Measurements from ENCODE around the gene MTFR2.

DNA sequence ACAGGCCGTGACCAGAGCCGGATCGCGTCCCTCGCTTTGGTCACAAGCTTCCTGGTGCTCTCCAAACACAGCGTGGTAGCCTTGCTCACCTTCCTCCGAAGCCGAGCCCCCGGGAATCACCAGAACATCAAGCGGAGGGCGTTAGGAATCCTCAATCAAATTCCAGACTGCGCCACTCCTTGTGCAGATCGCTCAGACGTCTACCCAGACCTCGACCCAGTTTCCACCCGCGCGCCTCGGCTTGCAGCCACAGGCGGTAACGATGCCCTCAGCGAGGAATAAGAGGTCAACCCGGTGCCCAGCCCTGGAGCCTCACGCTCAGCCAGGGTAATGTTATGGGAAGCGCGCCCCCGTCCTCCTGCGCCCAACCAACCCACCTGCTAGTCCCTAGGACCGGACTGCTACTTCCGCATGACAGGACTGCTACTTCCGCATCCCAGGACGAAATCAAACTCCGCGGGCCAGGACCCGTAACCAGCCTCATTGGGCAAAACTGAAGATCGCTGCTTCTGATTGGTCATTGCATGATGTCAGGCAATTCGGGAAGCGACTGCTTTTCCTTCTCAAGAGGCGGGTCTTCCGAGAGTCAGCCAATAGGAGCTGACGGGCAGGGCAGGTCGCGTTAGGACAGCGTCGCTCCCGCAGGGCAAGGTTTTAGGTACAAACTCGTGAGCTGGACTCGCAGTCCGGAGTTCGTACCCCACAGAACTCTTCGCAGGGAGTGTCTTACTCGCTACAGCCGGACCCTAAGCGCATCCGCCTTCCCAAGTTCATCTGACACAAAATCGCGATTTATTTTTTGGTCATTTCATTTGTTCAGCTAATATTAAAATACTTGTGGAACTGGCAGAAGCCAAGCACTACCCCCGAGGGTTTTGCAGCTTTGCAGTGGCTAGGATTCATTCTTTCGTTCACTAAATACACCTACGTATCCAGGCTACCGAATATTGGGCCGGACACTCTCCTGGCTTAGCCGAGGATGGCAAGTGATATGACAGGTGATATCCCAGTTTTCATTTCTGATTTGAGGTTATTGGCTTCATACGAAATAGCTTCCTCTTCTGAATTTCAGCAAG is at the start of gene MTFR2:
Gene MTFR2 (minus strand): TSS at position 425 of the 1,076 bp plus-strand sequence.
- PRO-cap, result bidirectional peak, plus-strand start at position 630 of the sequence, minus-strand start at position 403 of the sequence

- PRO-cap, result no peak
These were observed 18.1 kb upstream of the MTFR2 start for GRCh38 chr6:136267935-136268786.

GRCh38 chr6:136362401-136363408 is 73.1 kb upstream of the BCLAF1 start:
- PRO-cap, result no peak

DNA sequence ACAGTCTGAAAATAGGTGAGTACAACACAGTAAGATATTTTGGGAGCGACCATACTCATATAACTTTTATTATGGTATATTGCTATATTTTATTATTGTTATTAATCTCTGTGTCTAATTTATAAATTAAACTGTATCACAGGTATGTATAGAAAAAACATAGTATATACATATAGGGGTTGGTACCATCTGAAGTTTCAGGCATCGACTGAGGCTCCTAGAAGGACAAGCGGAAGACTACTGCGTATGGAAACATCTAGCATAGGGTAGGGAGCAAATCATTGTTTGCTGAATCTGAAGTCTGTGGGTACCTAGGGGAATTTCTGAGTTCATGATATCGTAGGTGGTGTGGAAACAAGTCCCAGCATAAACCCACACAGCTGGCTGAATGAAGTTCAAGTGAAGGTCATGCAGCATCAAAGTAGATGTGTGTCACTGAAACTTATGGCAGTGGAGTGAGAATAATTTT is 39.5 kb downstream of the MAP7 start:
- PRO-cap, result no peak

- PRO-cap, result no peak
These were observed 49.4 kb upstream of the MAP7 start for GRCh38 chr6:136599542-136600052.

DNA sequence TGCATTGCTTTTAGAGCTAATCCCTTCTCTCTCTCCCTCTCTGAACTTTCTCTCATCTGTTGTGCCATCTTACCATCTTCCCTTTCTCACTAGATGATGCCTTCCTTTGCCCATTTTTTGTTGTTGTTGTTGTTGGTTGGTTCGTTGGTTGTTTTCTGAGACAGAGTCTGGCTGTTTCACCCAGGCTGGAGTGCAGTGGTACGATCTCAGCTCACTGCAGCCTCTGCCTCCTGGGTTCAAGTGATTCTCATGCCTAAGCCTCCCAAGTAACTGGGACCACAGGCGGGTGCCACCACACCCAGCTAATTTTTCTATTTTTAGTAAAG is 18.8 kb downstream of the MAP3K5 start:
- PRO-cap, result no peak

DNA sequence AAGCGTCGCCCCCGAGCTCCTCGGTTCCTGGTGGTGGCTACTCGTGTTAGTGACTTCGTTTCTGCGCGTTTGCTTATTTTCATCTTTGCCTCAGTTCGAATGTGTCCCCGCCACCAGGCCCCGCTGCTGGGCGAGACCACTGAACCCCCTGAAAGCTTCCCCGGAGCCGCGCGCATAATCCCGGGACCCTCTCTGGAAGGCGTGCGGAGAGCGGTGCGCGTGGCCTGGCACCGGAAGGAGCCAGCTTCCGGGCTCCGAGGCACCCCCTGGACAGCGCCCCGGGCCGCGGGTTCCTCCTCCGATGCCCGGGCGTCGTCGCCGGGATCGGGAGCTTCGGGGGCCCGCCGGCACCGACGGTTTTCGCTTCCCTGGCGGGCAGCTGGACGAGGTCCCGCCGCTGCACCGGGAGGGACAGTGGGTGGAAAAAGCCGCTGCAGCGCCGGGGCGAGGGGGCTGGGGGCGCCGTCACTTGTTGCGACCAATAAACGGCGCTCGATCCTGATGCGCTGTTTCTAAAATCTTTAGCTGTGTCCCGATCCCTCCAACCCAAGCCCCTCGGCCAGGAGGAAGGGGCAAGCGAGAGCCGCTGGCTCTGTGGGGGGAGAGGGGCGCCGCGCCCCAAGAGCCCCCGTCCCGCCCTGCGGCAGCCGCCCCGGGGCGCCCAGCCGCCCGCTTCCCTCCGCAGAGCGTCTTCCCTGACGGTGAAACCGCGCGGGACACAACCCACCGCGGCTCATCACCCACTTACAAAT is 543 bp upstream of the SLC35D3 start:
- PRO-cap, result no peak

DNA sequence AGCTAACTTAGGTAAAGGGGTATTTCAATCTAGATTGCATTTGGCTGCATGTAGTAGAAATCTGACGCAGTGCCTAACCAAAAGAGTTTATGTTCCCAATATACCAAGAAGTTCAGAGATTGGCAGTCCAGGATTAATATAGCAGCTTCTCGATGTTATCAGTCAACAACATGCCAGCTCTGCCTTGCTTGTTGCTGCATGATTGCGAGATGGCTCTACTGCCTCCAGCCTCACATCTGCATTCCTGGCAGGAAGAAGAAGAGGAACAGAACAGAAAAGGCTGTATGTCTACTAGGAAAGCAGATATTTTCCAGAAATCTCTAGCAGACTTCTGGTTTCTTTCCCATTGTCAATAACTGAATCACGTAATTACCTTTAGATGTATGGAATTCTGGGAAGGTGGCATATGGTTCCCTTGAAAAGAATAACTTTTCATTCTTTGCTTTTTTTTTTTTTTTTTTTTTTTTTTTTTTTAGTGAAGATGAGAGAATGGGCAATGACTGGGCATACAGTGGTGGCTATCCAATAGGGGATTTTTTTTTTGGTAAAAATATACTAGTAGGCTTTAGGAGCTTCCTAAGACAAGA is 60.9 kb downstream of the SLC35D3 start:
- PRO-cap, result no peak

- PRO-cap, result no peak
These were observed 678 bp downstream of the IL20RA start for GRCh38 chr6:137043746-137044828.

DNA sequence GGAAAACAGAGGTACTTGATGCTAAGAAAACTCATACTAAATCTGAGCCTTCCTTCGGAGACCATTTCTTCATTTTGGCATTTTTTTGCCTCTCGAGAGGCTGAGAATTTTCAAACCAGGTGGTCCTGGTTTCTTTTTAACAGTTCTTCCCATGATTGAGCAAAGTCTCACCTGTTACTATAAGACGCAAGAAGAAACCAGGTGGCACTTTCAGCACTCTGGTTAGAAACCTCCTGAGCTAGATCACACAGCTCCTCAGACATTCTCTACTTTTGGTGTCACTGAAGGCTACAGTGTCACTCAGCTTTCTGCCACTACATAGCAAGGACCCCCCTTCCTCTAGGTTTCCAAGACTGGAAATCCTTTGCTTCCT is 7.3 kb downstream of the IFNGR1 start:
- PRO-cap, result no peak

DNA sequence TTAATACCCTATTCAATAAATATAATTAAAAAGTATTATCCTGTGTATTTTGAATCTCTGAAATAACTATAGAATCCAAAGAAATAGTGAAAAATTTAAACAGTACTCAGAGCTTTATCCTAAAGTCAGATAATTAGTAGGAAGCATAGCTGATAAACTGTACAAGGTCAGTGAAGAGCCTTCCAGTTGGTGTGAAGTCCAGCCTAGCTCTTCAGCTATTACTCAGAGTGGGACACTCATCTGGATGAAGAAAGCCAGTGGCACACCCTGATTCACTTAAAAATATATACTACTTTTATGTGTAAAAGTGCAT is 3.1 kb downstream of the IFNGR1 start:
- PRO-cap, result no peak

GRCh38 chr6:137222109-137222975 is 3.2 kb upstream of the IFNGR1 start:
- PRO-cap, result no peak

- PRO-cap, result no peak
These were observed 14.9 kb upstream of the IFNGR1 start for GRCh38 chr6:137234062-137234460.

DNA sequence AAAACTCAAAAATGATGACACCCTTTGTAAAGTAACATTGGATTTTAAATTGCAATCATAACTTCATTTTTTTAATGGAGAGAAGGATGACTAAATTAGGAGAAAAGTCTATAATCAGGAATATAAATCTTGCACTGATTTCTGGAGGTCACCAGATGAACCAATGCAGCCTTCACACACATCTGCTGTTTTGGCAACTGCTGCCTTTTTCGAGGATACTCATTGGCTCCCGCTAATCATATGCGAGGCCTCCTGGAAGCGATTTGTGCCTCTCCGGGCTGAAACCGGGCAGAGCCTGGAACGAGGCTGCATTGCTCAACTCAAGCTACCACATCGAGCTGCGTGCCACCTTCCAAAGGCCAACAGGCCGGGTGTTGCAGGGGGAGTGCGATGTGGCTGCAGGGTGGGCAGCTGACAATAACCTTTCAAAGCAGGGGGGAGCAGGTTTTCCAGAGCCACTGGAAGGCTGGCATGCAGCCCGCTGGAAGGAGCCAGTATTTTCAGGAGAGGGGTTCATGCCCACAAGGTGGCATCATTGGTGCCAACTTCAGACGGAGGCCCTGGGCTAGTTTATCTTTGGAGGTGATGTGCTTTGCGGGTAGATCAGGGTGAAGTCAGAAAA is 122.5 kb upstream of the IFNGR1 start:
- PRO-cap, result no peak

- PRO-cap, result no peak
These were observed 134.7 kb upstream of the IFNGR1 start for GRCh38 chr6:137353749-137354490.

- PRO-cap, result bidirectional peak, plus-strand start at chr6:137749806, minus-strand start at chr6:137749711; bidirectional peak, plus-strand start at chr6:137750044, minus-strand start at chr6:137750026; bidirectional peak, plus-strand start at chr6:137750231, minus-strand start at chr6:137750161
These were observed 117.4 kb upstream of the TNFAIP3 start for GRCh38 chr6:137749407-137750364.

DNA sequence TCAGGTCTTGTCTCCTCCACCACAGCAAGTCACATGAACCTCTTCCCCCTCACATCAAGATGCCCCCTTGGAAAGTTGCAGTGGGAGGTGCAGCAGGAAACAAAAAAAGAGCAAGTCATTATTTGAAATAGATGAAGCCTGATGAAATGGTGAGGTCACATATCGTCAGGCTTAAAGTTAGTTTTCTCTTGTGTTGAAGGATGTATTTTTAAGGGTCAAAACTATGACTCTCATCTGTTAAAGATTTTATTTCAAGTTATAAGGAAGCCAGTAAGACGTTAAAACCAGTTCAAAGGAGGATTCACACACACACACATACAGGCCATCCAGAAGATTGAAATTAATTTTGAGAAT is 94.1 kb upstream of the TNFAIP3 start:
- PRO-cap, result no peak

DNA sequence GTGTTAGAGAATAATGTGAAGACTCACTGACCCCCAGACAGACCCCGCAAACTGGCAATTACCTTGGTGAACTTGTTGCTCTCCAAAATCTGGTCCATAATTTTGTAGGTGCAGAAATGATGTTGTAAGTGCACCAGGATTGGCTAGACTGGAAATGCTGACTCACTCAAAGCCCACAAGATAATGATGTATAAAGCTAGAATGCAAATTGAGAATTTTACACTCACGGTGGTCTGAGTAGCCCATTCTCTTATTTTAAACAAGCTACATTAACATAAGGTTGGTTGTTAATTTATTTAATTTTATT is 74.4 kb upstream of the TNFAIP3 start:
- PRO-cap, result no peak

GRCh38 chr6:137910421-137910904 is 43.4 kb downstream of the TNFAIP3 start:
- PRO-cap, result no peak

GRCh38 chr6:138105351-138105801 is 1.8 kb downstream of the PERP start:
- PRO-cap, result no peak

Data from NALM6 (cell line).